Smooth muscle cell (in vitro differentiated cells): ENCODE measurements around the genes ZNF230, ZNF224 and ZNF234.

DNA sequence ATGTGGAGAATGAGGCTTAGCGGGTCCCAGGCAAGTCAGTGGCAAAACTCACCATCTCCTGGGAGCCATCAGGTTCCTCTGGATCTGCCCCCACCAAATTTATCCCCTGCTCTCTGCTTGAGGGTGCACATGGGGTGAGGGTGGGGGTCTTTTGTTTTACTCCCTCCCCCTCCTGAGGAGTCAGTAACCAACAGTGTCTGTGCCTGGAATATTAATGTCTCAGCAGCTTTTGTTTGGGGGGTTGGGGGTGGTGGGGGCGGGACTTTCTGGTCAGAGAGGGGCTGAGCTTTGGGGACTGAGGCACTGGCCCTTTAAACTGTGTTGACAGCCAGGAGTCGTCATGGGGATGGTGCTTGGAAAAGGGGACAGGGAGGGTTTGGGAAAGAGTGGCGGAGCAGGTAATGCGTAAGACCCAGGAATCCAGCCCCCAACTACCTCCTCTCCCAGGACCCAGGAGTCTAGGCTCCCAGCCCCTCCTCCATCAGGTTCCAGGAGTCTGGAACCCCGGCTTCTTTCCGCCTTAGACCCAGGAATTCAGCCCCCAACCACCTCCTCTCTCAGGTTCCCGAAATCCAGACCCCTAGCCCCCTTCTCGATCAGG is 5.2 kb downstream of the CADM4 start:
- RAMPAGE, long total RNA = no peak

- RAMPAGE, long total RNA = no peak
Observed at GRCh38 chr19:43739867-43740324, 14.9 kb downstream of the SMG9 start.

DNA sequence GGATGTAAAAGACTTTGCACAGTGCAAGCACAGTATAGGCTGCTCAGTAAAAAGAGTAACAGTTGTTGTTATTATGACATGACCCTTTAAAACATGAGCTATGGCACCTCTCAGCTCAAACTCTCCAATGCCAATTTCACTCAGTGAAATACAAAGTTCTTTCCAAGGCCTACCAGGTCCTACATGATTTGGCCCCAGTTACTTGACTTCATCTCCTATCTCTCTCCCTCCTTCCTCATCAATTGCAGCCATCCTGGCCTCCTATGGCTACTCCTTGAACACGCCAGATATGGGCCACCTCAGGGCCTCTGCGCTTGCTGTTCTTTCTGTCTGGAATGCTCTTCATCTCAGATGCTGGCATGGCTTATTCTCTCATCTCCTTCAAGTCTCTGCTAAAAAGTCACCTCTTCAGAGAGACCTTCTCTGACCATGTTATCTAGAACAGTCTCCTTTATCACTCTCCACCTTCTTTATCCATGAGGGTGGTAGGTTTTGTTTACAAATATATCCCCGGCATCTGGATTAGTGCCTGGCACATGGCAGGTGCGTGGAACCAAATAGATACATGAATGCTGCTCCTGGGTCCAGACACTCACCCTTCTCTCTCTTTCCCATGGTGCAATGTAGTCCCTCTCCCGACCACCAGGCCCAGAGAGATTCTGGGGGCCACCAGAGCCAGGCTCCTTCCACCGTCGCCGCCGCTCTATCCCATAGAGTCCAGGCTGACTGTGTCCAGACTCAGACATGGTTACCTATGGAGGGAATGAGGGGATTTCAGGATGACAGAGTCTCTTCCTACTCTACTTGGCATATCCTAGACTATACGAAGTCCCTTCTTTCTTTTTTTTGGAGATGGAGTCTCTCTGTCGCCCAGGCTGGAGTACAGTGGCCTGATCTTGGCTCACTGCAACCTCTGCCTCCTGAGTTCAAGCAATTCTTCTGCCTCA is 4.5 kb downstream of the SMG9 start:
- RAMPAGE, long total RNA = no peak

DNA sequence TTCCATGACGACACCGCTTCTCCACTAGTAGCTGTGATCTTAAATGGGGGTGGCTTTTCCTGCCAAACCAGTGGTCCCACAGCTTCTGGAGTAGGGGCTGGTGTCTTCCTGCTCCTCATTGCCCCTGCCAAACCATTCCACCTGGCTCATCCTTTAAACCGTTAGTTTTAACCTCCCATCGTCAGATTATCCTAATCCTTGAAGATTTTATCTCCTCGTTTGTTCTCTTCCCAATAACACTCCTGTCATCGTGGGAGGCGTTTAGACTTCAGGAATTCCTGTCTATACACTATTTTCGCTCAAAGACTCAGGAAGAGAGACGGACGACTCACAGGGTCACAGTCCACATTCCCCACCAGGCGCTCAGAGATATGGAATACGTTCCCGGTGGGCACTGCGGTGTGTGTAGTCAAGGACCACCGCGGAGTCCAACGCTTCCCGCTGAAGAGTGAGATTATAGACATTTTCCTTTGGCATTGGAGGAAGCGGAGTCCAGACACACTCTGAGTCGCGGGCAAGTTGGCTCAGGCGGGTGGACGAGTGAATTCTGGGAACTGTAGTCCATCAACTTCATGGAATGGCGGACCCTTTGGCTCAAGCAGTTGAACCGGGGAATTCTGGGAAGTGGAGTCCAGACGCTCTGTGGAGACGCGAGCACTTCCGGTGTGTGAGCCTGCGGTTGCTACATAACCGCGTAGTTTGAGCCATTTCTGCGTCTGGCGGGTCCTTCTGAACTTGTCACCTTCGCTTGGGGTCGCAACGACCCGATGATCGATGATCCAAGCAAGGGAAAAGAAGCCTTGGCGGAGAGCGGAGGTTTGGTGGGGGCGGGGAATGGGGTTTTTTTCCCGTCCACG is at the start of gene ZNF230:
Gene ZNF230 (plus strand): TSS at position 666 of the 857 bp plus-strand sequence.
- RAMPAGE, long total RNA = start-site peak on the plus strand centred at position 674 of the sequence, 83 bp wide, 49 and 37 reads in 2 replicates

- RAMPAGE, long total RNA = no peak
Observed at GRCh38 chr19:44065928-44067120, 5.6 kb upstream of the ZNF284 start.

DNA sequence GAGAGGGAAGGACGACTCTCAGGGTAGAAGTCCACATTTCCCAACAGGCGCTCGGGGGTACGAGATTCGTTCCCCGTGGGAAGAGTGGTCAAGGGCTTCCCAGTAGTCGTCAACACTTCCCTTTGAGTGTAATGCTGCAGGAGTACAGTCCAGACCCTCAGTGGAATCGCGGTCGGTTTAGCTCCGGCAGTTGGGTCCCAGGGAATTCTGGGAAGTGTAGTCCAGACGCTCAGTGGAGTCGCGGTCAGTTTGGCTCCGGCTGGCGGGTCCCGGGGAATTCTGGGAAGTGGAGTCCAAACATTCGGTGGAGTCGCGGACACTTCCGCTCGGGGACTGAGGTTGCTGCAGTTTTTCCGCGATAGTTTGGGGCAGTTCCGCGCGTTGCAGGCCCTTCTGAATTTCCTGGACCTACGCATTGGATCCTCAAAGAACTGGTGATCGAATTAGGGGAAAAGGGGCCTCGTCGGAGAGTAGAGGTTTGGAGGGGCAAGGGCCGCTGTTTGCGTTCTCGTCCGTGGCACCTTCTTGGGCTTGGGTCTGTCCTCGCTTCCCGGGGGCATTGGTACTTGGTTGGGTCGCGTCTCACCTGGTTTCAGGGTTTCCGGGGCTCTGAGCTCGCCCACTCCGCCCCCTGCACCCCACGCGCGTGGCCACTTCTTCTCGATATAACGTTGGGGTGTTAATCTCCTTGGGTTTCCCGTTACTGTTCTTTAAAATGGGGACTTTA is at the start of gene ZNF224:
Gene ZNF224 (plus strand): TSS at position 307 of the 727 bp plus-strand sequence.
- RAMPAGE, long total RNA = no peak

GRCh38 chr19:44107107-44108236 is 5.7 kb upstream of the ZNF225 start:
- RAMPAGE, long total RNA = no peak

- RAMPAGE, long total RNA = start-site peak on the plus strand at chr19:44141575-44141643, 89 and 85 reads in 2 replicates
Observed at GRCh38 chr19:44140741-44141988, at the start of gene ZNF234. Gene ZNF234 (plus strand): TSS chr19:44141554.

GRCh38 chr19:44260167-44260864 is 630 bp downstream of the ZNF233 start:
- RAMPAGE, long total RNA = no peak

- RAMPAGE, long total RNA = no peak
Observed at GRCh38 chr19:44304050-44304613, 693 bp downstream of the ZNF235 start.

- RAMPAGE, long total RNA = no peak
Observed at GRCh38 chr19:44588330-44589103, 24.8 kb upstream of the IGSF23 start.

- RAMPAGE, long total RNA = no peak
Observed at GRCh38 chr19:44719100-44719739, 20.3 kb downstream of the CEACAM16 start.

GRCh38 chr19:44737154-44738075 is 11.1 kb upstream of the BCL3 start:
- RAMPAGE, long total RNA = no peak

GRCh38 chr19:44745329-44745977 is 3.1 kb upstream of the BCL3 start:
- RAMPAGE, long total RNA = no peak

DNA sequence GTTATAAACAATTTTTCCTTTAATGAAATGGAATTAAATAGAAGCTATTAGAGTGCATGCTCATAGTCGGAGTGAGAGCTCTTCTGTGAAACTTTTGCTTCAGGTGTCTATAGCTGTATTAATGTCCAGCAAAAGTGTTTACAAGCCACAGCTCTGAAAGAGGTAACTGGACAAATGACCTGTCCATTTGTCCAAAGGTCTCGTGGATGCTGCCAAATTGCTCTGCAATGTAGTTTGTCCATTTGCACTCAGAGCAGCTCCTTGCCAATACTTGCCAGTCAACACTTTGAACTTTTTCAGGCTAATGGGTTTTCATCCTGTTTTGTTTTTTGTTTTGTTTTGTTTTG is 3.1 kb upstream of the CBLC start:
- RAMPAGE, long total RNA = no peak

- RAMPAGE, long total RNA = no peak
Observed at GRCh38 chr19:44820656-44821882, 12.2 kb downstream of the BCAM start.

DNA sequence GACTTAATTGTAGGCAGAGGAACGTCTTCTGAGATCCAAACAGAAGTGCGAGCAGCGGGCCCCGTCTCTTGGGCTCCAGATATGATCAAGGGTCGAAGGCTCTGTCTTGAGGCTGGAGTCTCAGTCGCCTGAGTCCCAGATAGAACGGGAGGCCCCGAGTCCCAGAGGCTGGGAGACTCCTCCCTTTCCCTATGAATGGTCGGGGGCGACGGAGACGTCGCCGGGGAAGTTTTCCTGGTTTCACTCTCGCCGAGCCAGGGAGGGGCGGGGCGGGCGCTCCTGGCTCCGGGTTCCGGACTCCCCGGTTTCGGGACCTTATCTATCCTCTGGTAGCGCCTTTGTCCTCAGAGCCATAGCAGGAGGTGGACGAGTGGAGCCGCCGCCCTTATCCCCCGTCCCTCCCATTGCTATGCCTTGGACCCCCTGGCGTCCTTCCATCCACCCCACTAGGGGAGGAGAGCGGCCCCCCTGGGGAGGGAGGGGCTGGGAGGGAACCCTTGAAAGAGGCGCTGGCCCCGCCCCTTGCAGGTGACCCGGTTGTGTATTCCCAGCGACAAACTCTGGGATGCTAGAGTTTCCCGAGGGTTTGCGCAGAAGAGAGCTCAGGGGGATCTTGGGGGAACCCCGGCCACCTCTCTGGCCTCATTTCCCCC is 1.5 kb downstream of the NECTIN2 start:
- RAMPAGE, long total RNA = start-site peak on the minus strand centred at position 133 of the sequence, 9 bp wide, 32 and 23 reads in 2 replicates

GRCh38 chr19:44857668-44858319 is 11.7 kb downstream of the NECTIN2 start:
- RAMPAGE, long total RNA = no peak

DNA sequence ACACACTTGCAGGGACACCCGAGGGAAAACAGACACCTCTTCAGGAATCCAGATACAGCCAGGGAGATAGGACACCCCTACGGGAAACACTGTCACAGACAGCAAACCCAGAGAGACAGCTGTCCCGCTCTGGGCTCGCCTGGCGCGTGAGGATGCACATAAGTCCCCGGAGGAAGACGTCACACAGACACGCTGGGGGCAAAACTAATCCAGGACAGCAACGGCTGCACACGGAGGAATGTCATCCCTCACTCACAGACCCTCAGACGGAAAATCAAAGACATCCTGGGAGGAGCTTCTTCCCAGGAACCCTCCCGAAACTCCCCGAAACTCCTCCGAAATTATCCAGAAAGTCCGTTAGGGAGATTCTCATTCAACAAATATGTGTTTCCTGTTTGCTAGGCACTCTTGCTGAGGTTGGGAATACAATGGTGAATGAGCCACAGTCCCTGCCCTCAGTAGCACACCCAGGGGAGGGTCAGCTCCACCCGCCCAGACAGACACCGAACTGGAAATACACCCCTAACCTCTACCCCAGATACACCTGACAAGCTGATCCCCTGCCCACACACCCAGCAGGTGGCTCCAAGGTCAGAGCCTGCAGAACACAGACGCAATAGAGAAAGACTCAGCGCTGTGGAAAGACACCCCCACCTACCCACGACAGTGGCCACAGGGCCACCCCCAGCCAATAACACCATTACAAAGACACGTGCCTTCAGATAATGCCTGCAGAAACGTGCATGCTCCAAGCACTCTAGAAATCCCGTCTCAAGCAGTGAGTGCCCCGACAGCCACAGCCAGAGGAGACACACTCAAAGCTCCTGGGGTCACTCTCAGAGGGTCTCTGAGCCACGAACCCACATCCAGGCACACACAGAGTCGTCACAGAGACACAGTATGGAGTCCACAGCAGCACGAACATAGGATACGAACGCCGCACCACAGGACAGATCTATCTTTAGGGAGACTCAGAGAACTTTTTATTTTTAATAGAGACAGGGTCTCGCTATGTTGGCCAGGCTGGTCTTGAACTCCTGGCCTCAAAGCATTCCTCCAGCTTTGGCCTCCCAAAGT is 14.9 kb upstream of the TOMM40 start:
- RAMPAGE, long total RNA = no peak

GRCh38 chr19:44907519-44907970 is 1.9 kb downstream of the APOE start:
- RAMPAGE, long total RNA = no peak